Thoracic aorta (tissue), 1 donor: Measurements from ENCODE around the gene CRNKL1.

GRCh38 chr20:19815246-19815985 is 57.4 kb downstream of the RIN2 start:
- RAMPAGE, long total RNA: no peak

- RAMPAGE, long total RNA: no peak
Observed at GRCh38 chr20:19904188-19904494, 113.0 kb upstream of the NAA20 start.

DNA sequence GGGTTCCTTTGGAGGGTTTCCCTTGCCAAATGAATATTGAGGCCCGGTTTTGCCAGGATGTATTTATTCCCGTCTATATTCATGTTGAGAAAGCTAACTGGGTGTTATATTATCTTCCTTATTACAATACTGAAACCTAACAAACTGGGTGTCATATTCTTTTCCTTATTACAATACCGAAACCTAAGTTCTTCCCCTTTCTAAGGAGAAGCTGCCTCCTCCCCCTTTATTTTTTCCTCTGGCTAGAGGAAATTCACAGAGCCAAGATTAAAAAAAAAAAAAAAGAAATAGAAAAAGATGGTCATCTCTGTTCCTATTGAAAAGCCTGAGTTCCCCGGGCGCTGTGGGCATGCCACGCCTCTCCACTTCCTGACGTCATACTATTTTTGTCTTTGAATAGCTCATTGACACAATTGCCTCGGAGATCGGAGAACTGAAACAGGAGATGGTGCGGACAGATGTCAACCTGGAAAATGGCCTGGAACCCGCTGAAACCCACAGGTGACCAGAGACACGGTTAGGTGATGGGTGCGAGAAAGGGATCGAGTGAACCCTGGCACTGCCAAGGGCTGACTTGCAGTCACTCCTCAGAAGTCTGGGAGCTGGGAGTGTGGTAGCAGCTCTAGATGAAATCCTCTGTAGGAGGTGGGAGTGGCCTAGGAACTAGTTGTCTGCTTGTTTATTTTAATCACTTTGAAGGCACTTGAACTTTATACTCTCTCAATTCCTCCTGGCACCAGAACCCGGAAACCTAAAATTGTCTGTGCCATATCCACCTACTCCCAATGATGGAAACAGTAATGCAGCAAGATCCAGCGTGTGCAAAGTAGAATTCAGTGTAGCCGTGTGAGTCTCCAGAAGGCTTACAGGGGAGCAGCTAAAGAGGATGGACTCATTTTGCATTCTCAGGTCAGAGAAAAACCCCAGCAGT is 82.2 kb upstream of the NAA20 start:
- RAMPAGE, long total RNA: no peak

GRCh38 chr20:19944681-19945533 is 72.3 kb upstream of the NAA20 start:
- RAMPAGE, long total RNA: no peak

DNA sequence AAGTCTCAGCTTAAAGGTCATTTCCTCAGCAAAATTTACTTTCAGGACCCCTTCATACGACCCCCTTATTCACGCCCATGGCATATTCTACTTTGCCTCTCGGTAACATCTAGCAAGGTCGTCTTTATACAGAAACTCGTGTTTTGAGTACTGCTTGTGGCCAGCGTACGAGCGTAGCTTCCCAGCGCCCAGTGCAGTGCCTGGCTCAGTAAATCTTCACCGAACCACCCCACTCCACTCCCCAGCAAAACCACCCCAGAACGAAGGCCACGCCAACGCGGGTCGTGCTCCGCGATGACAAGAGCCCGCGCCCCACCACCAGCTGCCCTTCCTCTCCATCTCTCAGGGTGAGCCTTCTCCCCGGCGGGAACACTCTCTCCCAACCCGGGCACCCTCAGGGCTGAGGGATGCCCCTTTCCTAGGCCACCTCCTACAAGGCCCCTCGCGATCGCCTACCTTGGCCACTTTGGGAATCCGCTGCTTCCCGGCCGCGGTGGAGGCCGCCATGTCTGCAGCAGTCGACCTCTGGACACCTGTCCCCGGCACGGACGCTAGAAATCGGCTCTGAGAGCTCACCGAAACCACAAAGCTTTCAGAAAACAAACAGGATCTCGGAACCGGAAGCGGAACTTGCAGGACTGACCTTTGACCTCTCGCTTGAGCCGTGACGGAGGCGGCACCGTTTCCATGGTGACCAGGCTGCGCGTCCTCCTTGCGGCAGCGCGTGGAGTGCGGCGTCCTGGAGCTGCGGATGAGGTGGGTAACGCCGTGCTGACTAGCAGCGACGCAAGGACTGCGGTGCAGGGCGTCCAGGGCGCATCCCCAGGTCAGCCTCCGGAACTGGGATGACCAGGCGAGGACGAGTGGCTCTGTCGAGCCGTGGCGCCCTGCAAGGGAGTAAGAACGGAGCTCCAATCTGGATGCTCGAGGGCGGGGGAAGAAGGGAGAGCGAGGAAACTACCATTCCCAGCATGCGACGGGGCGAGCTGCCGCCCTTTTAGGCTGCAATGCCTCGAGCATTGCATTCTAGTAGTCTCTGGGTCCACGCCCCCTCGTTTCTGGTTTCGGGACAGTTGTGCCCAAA is at the start of gene CRNKL1:
Gene CRNKL1 (minus strand): TSS at position 631 of the 1,084 bp plus-strand sequence.
- RAMPAGE, long total RNA: start-site peak on the minus strand centred at position 584 of the sequence, 63 bp wide, 379 reads

DNA sequence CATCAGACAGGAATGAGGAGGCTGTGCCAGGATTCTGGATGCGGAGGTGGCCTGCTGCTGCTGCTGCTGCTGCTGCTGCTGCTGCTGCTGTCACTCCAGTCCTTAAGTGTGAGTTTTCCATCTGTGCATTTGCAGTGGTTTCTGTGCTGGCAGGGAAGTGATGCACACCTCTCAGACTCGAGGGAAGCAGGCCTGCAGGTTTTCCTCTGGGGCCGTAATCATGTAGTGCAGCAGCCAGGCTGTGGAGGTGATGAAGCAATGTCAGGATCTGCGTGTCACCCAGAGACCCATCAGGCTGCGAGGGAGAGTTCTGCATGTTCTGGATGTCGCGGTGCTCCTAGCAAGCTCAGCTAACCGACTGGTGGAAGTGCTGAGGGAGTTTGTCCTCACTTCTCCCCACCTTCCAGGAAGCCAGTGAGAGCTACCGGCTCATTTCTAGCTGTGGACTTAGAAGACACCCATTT is 32.1 kb downstream of the CFAP61 start:
- RAMPAGE, long total RNA: no peak

GRCh38 chr20:20088685-20089395 is 36.5 kb downstream of the CFAP61 start:
- RAMPAGE, long total RNA: no peak

DNA sequence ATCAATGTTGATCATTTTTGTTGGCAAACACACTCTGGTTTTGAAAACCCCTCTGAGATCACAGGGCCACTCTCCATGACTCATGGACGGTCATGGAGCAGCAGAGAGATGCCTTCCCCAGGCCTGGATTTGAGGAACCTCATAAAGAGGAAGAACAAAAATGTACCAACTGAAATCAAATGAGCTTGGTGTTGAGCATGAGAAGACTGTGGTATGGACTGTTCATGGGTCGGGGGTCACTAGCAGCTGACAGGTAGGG is 112.8 kb upstream of the INSM1 start:
- RAMPAGE, long total RNA: no peak

DNA sequence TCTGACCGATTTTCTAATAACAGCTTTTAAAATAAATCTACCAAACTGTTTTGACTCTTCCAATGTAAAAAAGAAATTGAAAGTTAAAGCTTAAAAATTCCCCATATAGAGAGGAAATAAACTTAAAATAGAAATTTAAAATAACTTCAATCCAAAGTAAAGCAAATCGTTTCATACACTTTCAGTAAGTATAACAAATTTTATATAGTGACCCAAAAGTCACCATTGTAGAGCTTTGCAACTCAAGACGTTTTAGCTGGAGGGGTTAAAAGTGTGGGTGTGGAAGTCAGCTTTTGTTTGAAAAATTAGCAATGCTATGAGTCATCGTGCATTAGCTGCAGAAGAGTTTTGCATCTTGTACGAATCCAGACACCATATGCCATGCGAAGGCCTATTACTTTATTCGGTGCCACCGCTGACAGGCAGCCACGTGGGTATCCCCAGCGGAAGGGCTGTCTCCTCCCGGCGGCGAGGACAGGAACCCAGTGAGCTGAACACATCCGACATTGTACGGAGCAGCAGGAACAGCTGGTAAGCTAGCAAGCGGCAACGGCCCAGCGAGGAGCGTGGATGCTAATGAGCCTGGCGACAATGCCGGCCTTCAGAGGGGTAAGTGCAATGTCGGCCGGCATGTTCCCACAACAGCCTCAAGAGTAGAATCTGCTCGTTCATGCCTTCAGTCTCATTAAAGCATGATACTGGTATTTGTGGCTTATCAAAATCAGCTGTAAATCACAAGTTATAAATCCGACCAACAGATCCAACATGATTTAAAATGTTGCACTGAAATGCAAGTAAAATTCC is 84.4 kb downstream of the INSM1 start:
- RAMPAGE, long total RNA: no peak

DNA sequence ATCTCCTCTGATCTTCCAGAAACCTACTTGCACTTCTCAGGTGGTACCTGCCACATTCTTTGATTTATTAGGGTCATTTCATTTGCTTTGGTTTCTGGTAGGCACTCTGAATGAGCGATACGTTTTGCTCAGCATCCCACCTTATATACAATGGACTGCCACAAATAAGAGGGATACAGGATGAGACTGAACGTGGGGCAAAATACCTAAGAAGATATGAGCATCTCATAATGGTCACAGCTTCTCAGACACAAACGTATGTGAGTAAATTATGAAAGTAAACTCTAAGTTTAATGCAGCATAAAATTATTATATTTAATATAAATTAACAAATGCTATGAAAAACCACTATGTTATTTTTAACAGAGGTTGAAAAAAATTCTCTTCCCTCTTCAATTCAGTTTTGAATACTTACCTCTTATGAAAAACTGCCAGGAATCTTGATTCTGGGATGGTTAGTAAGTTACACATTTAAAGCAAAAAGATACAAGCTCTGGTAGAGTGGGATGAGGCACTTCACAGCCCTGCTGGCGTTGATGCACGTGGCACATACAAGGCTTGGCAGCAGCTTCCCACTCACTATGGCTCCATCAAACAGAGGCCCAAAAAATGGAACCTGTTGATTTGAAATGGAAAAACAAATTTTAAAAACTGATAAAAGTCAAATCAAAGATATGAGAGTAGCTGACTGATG is 104.6 kb downstream of the INSM1 start:
- RAMPAGE, long total RNA: no peak

DNA sequence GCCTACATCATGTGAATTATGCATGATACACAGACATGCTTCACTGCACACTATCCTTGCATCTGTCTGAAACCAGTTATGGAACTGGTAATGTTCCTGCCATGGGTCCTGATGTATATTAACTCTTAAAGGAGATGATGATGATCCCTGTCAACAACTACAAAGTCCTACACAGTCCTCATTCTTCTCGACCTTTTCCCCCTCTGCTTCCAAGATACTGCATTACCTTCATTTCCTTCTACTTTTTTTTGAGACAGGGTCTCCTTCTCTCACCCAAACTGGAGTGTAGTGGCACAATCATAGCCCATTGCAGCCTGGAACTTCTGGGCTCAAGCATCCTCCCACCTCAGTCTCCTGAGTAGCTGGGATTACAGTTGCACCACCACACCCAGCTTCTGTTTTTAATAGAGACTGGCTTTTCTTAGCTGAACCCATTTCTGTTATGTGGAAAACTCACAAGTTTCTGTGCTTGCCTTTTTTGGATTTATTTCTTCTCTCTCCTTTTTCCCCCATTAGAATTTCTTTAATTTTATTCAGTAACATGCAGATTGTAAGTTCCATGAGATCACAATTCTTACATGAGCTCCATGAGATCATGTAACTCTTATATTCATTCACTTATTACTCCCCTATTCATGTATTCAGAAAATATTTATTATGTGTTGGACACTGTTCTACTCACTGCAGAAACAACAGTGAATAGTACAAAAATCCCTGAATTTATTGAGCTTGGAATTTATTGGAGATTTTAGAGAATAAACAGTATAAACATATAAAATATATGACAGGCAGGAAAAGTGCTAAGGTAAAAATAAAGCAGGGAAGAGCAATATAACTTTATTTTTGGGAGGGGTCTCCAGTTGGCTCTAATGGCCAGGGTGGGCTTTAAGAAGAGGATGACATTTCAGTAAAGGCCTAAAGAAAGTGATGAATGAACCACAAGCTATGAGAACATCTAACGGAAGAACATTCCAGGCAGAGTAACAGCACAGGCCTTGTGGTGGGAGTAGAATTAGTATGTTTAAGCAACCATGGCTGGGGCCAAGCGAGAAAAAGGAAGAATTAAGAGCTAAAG is 105.7 kb downstream of the INSM1 start:
- RAMPAGE, long total RNA: no peak

GRCh38 chr20:20520813-20521480 is 153.0 kb downstream of the INSM1 start:
- RAMPAGE, long total RNA: no peak

- RAMPAGE, long total RNA: no peak
Observed at GRCh38 chr20:20711884-20712339, 532 bp downstream of the RALGAPA2 start.

GRCh38 chr20:21102725-21103229 is 23.1 kb upstream of the KIZ start:
- RAMPAGE, long total RNA: no peak

GRCh38 chr20:21174407-21174817 is 48.5 kb downstream of the KIZ start:
- RAMPAGE, long total RNA: no peak

- RAMPAGE, long total RNA: no peak
Observed at GRCh38 chr20:21521191-21522237, 7.7 kb upstream of the NKX2-2 start.

DNA sequence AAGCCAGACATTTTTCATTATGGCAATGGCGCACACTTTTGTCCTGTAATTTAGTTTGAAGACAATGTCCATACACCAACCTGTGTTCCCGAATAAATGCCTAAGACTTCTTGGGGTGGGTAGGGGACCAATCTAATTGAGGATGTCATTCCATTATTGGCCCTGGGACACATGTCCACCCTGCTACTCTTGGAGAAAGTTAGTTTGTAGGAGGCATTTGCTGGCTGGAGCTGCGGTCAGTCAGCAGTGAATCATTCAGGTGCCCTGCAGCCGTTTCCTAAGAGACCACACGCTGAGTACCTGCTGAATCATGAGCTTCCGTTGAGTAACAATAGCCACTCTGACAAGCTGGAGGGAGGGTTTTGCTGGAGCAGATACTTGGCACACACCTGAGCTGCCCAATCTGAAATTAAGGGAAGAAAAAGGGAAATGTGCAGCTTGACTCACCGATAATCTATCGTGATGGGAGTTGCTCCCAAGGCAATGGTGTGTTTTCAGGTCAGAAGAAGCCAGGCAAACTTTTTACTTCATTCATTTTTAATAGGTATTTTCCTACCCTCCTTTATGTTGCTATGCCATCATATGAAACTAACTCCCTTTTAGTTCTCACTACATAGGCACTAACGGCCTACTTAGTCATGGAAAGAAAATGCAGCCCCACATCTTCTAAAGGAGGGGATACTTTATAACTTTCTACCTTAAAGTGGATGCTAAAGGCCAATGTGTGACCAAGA is 194.1 kb downstream of the FOXA2 start:
- RAMPAGE, long total RNA: no peak

- RAMPAGE, long total RNA: no peak
Observed at GRCh38 chr20:22402828-22403569, 181.4 kb downstream of the FOXA2 start.

DNA sequence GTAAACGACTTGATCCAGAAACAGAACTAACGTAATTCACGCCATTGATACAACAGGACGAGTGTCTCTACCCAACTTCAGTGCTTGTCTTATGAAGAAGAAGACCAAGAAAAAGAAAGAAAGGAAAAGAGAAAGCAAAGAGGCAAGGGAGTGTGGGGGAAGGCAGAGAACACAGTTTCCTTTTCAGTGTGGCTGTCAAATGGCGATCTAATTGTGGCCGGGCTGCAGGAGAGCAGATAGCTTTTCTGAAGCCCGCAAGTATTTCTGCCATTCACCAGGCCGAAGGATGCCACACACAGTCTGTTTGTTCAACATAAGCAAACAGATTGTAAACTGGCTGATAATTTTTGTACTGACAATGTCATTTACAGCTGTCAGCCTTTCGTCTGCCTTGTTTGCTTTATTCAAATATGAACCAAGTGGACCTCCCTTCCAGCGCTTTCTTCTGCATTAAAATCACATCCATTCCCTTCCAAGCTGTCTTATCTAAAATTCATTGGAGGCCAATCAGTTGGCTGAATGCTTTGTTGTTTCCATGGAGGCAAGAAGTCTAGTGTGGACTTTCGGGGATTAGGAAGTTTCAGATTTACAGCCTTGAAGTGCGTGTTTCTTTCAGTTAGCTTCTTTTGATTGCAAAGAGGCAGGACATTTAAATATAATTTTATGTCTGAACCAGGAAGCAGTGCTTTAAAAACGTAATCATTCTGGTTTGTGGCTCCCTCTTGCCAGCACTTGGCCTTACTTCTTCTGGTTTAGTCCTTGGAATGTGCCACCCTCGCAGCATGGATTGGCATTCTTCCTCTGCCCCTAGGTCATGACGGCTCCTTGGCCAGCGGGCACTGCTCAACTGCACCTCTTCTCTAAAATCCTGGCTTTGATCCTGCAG is 180.4 kb downstream of the FOXA2 start:
- RAMPAGE, long total RNA: no peak

- RAMPAGE, long total RNA: no peak
Observed at GRCh38 chr20:22490686-22491418, 93.5 kb downstream of the FOXA2 start.